GM12891 (cell line): ENCODE measurements around a stretch of chr3.

DNA sequence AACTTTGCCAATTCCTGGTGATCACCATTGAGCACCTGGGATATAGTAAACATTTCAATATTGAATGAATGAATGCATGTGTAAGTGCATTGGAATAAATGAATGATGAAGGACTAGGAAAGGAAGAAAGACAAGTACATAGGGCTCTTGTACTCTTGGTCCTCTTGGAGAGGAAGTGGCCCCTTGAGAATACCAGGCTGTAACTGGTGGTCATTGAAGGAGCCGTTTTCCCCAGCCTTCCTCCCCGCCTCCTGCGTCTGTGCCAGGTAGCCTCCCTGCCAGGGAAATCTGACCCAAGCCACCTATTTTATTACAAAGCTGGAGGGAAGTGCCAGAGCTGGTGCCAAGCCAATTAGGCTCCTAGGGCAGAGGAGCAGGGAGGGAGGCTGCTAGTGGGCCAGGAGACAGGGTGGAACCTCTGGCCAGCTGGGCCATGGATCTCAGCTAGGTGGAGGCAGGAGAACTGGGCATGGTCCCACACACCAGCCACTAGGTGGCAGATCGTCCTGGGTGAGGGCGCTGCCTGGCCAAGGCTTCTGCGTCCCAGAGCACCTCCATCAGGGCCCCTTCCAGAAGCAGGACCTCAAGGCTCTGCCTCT lies 4.3 kb upstream of the RFT1 start:
- RRBS, result no CpG with 5 or more reads among the region's 6 CpGs

DNA sequence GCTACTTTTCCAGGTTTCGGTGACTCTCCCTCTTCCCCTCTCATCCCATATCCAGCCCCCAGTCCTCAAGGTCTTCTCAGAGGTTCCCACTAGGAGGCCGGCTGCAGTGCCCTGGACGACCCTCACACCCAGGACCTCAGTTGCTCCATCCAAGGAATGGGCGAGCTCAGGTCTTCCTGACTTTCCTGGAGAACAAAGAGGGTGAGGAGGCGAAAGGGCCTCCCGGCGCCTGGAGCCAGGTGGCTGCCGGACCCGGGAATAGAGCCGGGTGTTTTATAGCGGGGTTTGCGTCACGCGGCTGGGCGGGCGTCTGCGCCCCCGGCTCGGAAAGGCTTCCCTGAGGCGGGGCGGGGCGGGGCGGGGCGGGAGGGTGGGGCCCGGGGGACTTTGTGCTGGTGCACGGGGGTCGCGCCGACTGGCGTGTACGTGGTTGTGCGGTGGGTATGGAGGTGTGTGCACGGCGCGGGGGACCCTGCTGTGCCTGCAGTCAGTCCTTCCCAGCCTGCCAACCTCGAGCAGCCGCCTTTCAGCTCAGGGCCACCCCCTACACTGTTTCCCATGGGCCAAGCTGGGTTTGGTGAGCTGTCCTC lies 4.6 kb upstream of the PRKCD start:
- RRBS, result 2% methylated on average over 9 of the region's 37 CpGs

DNA sequence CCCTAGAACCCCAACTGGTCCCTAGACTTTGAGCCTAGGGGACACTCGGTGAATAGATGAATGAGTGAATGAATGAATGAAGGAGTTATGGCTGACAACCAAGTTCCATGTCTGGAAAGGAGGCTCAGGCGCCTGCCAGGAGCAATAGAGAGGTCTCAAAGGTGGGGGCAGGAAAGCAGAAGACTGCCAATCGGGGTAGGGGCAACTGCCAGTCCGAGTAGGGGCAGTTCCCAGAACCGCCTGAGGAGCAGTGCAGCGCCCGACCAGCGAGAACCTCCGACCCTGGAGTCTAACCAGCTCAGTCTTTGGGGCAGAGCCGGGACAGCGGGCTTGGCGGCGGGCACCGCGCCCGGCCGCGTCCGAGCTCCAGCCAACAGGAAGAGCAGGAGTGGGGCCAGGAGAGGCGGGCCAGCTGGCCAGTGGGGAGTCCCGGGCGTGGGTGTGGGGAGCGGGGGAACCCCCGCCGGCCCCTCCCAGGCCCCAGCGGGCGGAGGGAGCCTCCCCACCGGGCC lies 508 bp upstream of the PRKCD start:
- RRBS, result under 1% methylated on average over 10 of the region's 28 CpGs

GRCh38 chr3:53186156-53186347 lies 25.0 kb downstream of the PRKCD start:
- RRBS, result no CpG with 5 or more reads among the region's 7 CpGs

- RRBS, result no CpG with 5 or more reads among the region's 13 CpGs
Measured at GRCh38 chr3:53188838-53189338, 27.9 kb downstream of the PRKCD start.

DNA sequence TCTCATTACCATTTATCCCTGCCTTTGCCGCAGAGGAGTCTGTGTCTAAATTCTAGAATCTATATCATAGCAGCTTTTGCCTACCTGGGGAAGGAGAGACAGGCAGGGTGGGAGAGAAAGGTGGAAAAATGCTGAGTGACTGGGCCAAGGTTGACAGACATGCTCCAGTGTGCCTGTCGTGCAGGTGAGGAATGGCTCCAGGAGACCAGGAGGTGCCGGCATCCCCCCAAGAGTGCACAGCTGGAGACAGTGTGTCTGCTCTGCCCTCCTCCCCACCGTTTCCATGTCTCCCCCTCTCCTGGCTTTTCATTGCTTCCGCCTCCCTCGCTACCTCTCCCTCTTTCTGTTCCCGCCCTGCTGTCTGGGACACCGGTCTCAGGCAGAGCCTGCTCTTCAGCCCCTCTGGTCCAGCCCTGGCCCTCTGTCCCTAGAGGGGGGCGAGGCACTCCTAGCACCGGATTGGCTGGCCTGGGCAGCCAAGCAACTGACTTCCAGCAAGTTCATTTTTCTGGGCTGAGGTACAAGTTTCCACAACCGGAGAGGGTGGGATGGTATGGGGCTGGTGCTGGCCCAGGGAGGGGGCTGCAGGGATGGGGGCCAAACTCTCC lies 32.4 kb downstream of the PRKCD start:
- RRBS, result over 99% methylated on average over 4 of the region's 11 CpGs

DNA sequence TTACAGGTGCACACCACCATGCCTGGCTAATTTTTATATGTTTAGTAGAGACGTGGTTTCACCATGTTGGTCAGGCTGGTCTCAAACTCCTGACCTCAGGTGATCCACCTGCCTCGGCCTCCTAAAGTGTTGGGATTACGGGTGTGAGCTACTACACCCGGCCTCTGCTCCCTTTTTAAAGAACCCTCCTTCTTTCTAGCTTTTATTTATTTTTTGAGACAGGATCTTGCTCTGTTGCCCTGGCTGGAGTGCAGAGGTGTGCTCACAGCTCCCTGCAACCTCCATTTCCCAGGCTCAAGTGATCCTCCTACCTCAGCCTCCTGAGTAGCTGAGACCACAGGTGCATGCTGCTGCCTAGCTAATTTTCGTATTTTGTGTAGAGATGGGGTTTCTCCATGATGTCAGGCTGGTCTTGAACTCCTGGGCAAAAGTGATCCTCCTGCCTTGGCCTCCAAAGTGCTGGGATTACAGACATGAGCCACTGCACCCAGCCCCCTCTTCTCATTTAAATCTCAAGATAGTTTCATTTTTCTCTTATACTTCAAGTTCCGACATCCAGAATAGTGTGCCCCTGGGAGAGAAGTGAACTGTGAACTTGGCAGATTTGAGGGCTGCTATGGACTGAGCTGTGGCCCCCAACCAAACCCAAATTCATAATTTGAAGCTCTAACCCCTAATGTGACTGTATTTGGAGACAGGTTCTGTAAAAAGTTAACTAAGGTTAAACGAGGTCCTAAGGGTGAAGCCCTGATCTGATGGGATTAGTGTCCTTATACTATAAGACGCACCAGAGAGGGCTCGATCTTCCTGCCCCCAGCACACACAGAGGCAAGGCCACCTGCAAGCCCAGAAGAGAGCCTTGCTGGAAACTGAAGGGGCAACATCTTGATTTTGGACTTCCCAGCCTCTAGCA lies 34.3 kb downstream of the TKT start:
- RRBS, result no CpG with 5 or more reads among the region's 9 CpGs

DNA sequence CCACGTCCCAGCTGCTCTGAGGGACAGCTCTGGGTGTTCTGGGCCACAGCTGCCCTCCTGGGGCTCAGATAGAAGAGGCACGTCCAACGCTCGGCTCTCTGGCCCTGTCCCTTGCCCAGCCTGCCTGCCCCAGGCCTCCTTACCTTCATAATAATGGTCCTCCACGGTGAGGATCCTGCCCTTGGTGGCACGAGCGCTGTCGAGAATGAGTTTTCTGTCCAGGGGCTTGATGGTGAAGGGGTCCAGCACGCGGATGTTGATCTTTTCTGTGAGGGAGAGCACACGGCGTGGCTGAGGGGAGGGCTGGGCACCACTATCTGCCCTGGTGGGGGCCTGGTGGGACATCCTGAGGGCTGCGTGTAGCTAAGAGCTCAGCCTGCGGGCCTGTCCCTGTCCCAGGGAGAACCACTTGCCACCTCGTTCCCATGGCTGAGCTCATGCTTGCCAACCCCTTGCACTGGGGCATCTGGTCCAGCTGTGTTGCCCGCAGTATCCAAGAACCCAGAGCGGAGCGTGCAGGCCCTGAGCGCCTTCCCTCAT lies 29.1 kb downstream of the TKT start:
- RRBS, result no CpG with 5 or more reads among the region's 19 CpGs

DNA sequence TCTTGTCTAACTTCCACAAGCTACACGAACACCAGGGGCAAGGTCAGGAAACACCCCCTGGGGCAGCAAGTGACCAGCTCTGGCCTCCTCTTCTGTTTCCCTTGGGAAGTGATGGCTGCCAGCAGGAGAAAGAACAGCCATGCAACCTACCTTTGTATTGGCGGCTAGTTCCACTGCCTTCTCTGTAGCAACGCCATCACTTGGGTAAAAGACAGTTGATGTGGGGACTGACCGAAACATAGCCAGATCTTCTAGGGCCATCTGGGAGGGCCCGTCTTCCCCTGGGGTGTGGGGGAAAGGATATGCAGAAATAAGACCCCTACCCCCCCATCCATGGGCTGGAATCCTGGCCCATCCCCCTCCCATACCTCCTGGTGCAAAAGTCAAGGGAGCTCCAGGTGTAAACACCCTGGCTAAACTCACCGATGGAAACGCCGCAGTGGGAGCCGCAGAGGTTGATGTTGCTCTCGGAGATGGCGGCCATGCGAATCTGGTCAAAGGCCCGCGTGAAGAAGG lies 26.9 kb downstream of the TKT start:
- RRBS, result no CpG with 5 or more reads among the region's 14 CpGs

DNA sequence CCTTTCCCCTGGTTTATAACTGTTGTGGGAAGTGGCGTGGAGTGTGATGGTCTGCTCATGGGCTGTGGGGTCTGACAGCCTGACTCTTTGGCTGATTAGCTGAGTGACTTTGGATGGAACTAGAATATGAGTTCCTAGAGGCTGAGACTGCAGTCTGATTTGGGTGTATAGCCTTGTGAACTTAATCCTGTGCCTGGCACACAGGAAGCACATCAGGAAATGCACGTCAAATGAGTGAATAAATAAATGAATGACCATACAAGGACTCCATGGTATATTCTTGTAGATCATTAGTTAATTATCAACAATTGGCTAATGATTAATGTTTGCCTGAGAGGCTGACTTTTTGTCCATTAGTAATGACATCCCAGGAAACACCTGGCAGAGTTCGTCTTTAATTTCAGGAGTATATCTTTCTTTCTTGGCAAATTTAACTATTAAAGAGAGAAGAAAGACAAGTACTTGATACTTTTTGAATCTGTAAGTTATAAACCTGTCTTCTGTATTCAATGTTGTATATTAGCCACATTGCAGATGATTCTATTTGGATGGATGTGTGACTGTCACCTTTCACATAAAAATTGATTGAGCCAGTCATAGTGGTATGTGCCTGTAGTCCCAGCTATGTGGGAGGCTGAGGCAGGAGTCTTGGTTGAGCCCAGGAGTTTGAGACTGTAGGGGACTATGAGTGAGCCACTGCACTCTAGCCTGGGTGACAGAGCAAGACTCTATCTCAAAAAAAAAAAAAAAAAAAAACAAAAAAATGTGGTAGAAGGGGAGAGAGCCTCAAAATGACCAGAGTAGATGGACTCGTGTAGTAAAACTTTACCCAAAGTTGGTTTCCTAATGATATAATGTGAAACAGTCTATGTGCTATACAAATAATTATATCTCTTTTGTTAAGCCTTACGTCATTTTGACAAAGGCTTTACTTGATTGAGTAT lies 12.2 kb downstream of the CACNA1D start:
- RRBS, result no CpG with 5 or more reads among the region's 5 CpGs

DNA sequence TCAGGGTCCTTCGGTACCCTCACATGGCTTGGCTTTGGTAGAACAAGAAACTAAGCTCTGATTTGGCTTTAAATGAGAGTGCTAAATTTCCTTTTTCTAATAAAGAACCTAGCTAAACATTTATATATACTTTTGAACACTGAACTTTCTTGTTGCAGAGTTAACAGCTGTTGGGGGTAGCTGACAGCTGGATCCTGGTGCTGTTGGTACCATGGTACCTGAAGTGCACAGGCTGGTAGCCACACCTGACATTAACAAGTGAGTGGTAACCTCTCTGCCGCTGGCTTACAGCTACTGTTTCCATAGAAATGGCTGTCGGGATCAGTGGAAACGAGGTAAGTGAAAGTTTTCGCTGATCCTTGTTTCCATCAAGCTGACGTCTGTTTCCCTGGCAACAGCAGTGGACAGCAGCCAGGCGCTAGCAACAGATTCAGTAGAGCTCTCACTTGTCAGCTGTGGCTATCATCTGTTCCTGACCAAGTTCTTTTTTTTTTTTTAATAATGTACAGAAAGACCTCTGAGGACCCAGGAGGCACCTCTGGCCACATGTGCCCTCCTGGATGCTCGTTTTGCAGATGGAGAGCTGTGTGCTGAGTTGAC lies 166.3 kb downstream of the CHDH start:
- RRBS, result no CpG with 5 or more reads among the region's 8 CpGs

- RRBS, result no CpG with 5 or more reads among the region's 11 CpGs
Measured at GRCh38 chr3:53753388-53754014, 92.7 kb downstream of the CHDH start.

GRCh38 chr3:53844170-53845345 lies 1.7 kb downstream of the CHDH start:
- RRBS, result no CpG with 5 or more reads among the region's 11 CpGs

DNA sequence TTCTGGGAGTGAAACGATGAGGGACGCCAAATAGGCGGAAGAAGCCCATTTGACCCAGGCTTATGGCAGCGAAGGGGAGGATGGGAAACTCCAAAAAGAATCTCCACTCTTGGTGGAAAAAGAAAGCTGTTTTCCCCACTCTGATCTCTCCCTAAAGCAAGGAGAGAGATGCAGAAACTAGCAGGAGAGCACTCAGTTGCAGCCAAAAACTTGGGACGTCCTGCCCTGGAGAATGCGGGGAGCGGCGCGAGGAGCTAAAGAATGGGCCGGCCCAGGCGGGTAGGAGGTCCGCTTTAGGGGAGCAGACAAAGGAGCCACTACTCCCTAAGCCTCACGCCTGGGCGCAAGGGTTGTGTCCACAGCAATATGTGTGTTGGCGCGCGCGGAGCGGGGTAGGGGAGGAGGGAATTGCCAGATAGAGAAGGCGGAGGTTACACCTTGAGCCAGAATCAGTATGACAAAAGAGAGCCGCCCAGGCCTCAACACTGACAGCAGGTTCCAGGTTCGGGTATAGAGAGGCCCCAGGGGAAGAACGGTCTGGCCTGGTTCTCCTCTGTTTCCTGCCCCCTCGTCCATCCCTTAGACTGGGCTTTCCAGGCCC lies 2.9 kb downstream of the WNT5A start:
- RRBS, result no CpG with 5 or more reads among the region's 24 CpGs

DNA sequence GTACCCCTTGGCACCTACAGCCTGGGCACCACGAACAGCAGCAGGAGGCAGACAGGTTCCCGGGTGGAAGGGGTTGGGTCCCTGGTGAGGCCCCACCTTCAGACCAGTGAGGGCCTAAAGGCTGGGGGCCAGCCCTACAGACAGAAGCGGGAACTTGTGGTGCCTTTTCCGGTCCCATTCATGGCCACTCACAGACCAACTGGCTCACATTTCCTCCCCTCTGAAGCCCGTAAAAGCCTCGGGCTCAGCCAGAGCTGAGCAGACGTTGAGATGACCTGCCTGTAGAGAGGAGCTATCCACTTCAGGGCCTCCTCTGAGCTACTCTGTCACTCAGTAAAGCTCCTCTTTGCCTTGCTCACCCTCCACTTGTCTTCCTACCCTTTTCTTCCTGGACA lies 53.4 kb downstream of the SLMAP start:
- RRBS, result no CpG with 5 or more reads among the region's 7 CpGs

- RRBS, result no CpG with 5 or more reads among the region's 4 CpGs
Measured at GRCh38 chr3:57860499-57861090, 104.5 kb downstream of the SLMAP start.

- RRBS, result no CpG with 5 or more reads among the region's 2 CpGs
Measured at GRCh38 chr3:57890814-57891458, 117.3 kb upstream of the FLNB start.

DNA sequence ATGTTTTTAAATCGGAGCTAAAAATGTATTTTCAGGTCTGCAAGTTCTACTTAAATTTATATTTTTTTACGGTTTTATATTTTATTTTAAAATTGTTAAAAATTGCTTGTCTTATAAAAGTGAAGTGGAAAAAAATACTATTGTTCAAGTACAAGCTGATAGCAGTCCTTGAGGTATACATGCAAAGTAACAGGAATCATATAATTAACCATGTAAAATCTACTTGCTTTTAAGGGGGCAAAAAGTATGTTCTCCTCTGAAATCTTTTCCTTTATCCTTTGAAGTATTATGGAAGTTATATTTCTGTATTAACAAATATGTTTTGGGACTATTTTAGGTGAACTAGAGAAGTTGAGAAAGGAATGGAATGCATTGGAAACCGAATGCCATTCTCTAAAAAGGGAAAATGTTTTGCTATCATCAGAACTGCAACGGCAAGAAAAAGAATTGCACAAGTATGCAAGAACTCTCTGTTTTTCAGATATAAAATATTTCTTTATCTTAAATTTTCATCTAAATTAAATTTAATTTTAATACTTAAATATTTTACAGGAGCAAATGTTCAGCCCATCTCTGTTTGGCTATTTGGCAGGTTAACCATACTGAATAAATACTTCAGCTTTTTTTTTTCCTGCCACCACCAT lies 95.3 kb upstream of the FLNB start:
- RRBS, result no CpG with 5 or more reads among the region's 4 CpGs

- RRBS, result no CpG with 5 or more reads among the region's 7 CpGs
Measured at GRCh38 chr3:57952186-57952927, 55.9 kb upstream of the FLNB start.

GRCh38 chr3:57971970-57972468 lies 36.2 kb upstream of the FLNB start:
- RRBS, result no CpG with 5 or more reads among the region's 6 CpGs